Breast epithelium (tissue), 2 donors: Measurements from ENCODE around the genes FYTTD1 and IQCG.

DNA sequence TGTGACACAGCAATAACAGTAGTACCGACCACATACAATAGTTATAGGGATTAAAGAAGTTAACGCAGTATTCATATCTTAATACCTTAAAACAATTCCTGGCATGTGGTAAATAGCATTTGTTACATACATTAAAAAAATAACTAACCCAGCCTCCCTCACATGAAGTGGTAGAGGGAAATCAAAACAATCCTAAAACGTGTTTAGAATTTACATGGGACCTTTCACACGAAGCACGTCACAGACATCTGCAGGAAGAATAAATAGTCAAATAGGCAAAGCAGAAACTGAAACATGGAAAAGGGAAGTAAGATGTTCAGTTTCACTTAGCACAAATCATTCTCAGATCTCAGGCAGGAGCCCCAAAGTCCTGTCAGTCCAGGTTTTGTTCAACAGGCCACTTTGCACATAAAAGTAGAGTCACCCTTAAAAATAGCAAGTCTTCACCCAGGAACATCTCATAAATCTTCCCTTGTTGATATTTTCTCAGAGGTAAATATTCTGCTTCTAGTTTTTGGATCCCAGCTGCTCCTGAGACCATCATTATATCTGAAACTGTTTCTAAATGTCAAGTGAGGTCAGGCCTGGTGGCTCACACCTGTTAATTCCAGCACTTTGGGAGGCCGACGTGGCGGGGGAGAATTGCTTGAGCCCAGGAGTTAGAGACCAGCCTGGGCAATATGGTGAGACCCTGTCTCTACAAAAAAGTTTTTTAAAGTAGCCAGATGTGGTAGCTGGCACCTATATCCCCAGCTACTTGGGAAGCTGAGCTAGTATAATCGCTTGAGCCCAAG is 2.0 kb downstream of the RUBCN start:
- PRO-cap = no peak
- RAMPAGE, long total RNA, 2 experiments = no peak in any of the 2 experiments

- PRO-cap = bidirectional peak, plus-strand start at chr3:197749886, minus-strand start at chr3:197749724; unidirectional peak, plus-strand start at chr3:197750247
- RAMPAGE, long total RNA, 2 experiments = start-site peak on the plus strand in 2 of 2 experiments, at chr3:197749871-197749968 at its widest, 805 to 2,712 reads per replicate
Observed at GRCh38 chr3:197749598-197750549, at the start of gene FYTTD1. FYTTD1 (plus strand) TSS chr3:197749883.

DNA sequence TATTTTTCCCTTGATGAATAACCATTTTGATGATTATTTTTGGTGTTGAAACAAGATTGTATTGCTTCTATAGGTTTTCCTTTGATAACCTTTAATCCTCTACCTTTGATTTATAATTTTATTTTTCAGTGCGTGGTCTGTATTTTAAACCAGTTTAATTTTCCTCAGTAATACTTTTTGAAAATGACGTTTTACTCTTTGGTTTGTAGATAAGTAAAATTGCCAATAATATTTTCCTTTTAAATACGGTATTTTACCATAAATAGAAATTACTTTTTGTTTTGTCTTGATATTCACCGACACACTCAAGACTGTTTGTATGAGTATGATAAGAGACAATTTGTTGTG is 47.4 kb downstream of the LRCH3 start:
- PRO-cap = no peak
- RAMPAGE, long total RNA, 2 experiments = no peak in any of the 2 experiments

- PRO-cap = no peak
- RAMPAGE, long total RNA, 2 experiments = no peak in any of the 2 experiments
Observed at GRCh38 chr3:197847790-197848205, 56.7 kb downstream of the LRCH3 start.

- PRO-cap = bidirectional peak, plus-strand start at chr3:197960233, minus-strand start at chr3:197960015
- RAMPAGE, long total RNA, 2 experiments = start-site peak on the minus strand in 1 of 2 experiments, at chr3:197959971-197960019 at its widest, 48 reads per replicate
Observed at GRCh38 chr3:197959658-197960143, at the start of gene IQCG. IQCG (minus strand) TSS chr3:197959991.